Tongue (tissue), 2 donors: ENCODE measurements around the gene ARHGEF17.

- RAMPAGE, long total RNA: no peak
These were observed 10.3 kb downstream of the ARAP1 start for GRCh38 chr11:72741831-72742365.

GRCh38 chr11:72768448-72769029, 16.3 kb upstream of the ARAP1 start:
- RAMPAGE, long total RNA: no peak

DNA sequence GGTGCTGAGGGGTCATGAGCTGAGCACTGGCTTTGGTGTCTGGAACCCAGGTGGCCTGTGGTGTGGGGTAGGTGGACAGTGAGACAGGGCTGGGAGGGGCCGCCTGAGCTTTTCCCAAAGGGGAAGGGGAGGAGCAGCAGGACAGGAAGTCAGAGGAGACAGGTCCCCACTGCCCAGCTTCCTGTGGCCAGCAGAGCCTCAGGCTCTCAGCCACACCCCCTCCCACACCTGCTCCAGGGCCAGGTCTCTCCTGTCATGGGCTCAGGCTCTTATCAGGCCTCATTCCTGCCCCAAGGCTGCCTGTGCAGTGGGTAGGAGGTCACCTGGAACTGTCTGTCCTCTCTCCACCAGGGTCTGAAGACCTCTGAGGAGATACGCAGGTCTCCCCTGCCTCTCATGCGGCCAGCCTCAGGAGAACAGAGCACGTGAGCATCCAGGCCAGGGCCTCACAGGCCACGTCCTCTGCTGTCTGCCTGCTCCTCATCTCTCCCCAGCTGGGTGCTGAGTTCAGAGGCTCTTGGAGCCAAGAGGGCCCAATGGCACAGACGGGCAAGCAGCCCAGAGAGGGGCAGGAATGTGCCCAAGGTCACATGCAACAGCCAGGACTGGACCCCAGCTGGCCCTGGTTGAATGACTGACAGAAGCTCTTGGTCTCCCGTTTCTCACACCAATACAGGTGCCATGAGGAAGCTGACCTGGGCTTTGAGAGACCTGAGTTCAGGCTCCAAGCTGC, 16.9 kb downstream of the STARD10 start:
- RAMPAGE, long total RNA: no peak

DNA sequence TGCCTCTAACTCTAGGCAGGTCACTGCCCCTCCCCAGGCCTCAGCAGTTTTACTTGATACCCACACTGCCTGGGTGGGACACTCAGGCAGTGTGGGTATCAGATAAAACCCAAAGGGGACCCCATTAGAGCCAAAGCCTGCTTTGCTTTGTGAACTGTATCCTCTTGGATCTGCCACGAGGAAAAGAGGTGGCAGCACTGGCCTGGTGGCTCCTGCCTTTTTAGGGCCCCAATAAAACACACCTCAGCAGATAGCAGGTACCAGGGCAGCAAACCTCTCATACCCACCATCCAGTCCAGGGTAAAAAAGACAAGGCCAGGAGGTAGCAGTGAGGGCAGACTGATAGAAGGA, 10.4 kb downstream of the STARD10 start:
- RAMPAGE, long total RNA: no peak

DNA sequence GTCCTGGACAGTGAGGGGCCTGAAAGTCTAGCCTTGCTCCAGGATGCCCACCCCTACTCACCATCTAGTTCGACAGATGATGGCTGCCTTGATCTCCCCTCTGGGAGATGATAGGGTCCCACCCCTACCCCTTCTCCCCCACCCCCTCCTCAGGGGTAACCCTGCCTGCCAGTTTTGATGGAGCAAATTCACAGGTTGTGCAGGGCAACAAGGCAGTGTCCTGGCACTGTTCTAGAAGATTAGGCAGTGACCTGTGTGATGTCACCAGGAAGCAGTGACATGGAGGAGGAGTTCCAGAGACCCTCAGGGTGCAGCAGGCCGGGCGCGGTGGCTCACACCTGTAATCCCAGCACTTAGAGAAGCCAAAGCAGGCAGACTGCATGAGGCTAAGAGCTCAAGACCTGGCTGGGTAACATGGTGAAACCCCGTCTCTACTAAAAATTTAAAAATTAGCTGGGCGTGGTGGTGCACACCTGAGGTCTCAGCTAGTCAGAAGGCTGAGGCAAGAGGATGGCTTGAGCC, 8.0 kb downstream of the STARD10 start:
- RAMPAGE, long total RNA: no peak

GRCh38 chr11:72787027-72788146, 6.5 kb downstream of the STARD10 start:
- RAMPAGE, long total RNA: no peak

- RAMPAGE, long total RNA: no peak
These were observed 1.8 kb upstream of the ATG16L2 start for GRCh38 chr11:72812376-72812794.

DNA sequence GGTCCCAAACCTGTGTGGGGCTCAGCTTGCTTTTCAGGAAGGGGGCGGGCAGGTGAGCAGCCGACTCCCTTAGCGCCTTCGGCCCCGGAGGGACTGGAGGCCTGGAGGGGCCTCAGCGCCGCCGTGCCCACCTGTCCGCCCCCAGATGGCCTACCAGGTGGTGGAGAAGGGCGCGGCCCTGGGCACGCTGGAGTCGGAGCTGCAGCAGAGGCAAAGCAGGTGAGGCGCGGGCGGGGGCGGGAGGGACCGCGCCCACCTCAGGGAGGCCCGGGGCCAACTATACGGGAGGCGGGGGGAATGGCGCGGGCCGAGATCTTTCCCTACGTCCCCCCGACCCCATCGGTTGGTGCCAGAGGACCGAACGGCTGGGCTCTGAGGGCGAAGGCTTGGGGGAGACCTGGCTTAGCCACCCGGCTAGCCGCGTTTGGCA, 7.3 kb downstream of the ATG16L2 start:
- RAMPAGE, long total RNA: no peak

DNA sequence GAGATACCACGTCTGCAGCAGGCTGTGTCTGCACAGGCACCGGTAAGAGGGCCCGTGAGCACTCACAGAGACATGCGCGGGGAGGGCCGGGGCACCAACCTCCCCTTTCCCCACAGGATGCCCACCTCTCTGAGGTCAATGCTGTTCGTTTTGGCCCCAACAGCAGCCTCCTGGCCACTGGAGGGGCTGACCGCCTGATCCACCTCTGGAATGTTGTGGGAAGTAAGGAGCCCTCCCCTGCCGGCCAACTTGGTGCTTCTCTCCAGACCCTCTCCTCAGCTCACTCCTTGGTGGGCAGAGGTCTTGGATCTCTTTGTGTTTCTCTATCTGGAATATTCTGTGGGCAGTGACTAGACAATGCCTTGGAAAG, 11.0 kb downstream of the ATG16L2 start:
- RAMPAGE, long total RNA: no peak

GRCh38 chr11:73143513-73144169, 1.5 kb upstream of the FCHSD2 start:
- RAMPAGE, long total RNA: no peak

DNA sequence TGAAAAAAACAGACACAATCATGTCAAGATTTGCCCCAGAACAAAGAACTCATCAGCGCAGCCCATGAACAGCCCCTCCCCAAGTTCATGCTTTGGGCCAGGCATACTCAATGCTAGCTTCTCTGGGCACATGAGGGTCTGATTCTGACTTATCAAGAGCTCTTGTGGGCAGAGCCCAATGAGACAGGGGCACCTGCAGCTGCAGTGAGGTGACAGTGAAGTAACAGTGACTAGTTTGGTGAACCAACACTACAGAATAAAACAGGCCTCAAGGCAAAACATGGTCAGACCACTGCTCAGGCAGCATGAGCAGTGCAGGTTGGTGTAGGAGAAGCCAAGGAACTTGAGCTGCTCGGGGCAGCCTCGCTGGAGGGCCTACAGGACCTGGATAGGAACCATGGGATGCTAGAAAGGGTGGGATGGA, 10.3 kb upstream of the FCHSD2 start:
- RAMPAGE, long total RNA: no peak

GRCh38 chr11:73200017-73200933, 17.8 kb upstream of the P2RY2 start:
- RAMPAGE, long total RNA: no peak

DNA sequence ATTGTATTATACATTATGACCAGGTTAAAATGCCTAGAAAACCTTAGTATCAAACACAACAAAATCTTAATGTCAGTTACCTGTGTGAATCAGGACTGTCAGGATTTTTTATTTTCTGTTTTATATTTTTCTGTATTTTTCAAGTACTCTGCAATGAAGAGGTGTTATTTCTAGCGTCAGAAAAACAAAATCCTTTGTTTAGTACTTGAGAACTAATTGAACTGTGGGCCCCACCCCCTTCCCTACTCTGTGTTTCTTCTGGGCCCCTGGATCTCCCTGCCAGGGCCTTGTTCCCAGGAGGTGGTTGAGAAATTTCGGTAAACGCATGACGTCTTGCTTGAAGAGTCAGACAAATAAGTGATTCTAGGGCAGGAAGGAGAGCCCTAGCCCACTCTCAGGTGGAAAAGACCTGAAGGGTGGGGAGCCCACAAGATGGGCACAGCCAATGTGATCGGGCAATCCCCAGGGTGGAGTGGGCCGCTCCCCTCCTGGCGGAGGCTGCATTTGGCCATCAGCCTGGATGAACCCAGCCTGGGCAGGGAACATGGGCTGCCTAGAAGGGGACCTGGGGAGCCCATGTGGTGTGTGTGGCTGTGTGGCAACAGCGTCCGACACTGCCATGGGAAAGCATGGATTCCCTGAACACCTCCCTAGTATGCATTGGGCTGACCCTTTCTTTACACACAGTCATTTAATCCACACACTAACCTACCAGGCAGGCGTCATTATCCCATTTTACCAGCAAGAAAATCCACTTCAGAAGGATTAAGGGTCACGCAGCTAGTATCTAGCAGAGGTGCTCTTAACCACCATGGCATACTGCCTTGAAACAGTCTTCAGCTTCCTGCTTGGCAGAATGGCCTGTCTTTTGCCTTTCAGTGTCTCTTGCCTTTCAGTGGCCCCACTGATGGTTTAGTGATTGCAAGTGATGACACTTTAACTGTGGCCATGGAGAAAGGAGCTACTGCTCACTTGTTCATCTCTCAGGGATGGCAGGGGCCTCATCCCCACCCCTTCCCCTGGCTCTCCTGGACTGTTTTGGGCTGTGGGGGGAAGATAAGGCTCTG, 16.7 kb upstream of the P2RY2 start:
- RAMPAGE, long total RNA: no peak

- RAMPAGE, long total RNA: no peak
These were observed 21.8 kb downstream of the P2RY2 start for GRCh38 chr11:73239866-73240214.

DNA sequence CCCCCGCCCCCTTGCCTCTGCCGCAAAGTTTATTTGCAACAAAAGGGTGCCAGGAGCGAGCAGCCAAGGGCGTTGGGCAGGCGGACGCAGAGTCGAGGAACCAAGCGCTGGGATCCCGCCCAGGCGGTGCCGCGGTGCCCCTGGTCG, at the start of gene ARHGEF17:
Gene ARHGEF17 (plus strand): TSS at position 41 of the 147 bp plus-strand sequence.
- RAMPAGE, long total RNA: no peak

GRCh38 chr11:73367983-73368716, 8.0 kb upstream of the RELT start:
- RAMPAGE, long total RNA: no peak

GRCh38 chr11:73380189-73380609, 4.0 kb downstream of the RELT start:
- RAMPAGE, long total RNA: no peak

DNA sequence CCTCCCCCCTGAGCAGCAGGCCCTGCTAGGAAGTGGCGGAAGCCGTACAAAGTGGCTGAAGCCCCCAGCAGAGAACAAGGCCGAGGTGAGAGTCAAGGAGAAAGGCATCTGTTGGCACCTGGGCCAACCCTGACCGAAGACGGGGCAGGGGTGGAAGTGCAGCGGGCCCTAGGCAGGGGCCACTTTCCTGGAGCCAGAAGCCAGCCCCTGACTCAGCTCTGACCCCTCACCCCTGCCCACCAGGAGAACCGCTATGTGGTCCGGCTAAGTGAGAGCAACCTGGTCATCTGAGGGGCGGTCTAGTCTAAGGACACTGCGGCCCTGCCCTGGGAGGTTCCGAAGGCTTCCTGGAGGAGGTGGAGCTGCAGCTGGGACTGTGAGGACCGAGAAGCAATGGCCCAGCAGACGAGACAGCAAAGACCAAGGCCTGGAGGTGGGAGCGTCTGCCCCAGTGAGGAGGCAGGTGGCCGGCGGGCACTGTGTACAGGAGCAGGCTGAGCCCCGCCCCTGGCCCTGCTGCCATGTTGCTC, 19.1 kb downstream of the RELT start:
- RAMPAGE, long total RNA: no peak

DNA sequence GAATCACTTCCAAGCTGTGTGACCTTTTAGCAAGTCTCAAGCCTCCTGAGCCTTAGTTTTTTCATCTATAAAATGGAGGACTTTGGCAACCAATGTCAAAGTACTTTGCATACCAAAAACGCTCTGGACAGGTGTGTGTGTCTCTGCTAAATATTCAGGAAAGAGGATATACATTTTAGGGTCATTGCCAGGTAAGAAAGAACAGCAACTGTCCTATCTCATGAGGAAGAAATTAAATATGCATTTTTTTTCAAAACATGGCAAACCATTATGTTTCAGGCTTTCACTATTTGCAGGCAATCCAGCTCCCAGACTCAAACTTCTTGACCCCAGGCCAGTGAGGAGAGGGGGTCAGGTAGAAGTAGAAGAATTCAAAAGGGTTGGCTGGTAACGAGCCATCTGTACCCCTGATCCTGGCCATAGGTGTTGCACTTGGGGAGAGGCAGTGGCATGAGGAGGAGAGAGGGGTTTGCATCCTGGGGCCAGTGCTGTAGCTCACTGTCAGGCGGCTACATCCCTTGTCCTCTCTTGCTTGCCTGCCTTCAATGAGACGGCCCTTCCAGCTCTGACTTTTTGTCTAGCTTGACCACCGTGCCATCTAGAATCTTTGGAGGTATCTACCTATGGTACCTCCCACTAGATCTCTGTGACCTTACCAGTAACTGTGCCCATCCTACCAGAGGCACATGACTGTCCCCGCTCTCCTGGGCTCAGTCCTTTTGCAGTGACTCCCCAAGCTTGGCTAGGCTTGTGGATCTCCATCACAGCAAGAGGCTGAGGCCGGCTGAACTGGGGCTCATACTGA, 27.0 kb downstream of the RELT start:
- RAMPAGE, long total RNA: no peak

- RAMPAGE, long total RNA: no peak
These were observed 38.9 kb downstream of the RELT start for GRCh38 chr11:73415101-73415472.